Omental fat pad (tissue), 4 donors: Measurements from ENCODE around the genes KRT27, KRT28, KRTAP3-2 and KRTAP9-2.

DNA sequence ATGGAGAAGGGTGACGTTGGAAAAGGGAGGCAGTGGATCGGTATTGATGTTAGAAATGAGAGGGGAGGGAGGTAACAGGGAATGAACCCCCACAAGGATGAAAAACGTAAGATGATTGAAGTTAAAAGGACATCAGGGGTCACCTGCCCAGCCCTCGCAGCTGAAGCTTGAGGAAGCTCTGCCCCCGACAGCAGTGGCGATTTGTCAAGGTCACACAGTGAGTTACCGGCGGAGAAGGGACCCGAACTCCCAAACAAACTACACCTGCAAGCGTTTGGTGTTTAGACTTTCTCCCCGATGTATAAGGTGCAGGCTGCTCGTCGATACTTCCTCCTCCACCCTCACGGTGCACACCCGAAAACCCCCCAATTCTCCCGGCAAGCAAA lies 529 bp upstream of the THRA start:
- PRO-cap, result no peak
- RAMPAGE, long total RNA, 4 experiments, result no peak in any of the 4 experiments

GRCh38 chr17:40087973-40089001 lies 12.1 kb downstream of the NR1D1 start:
- PRO-cap, result no peak
- RAMPAGE, long total RNA, 4 experiments, result no peak in any of the 4 experiments

DNA sequence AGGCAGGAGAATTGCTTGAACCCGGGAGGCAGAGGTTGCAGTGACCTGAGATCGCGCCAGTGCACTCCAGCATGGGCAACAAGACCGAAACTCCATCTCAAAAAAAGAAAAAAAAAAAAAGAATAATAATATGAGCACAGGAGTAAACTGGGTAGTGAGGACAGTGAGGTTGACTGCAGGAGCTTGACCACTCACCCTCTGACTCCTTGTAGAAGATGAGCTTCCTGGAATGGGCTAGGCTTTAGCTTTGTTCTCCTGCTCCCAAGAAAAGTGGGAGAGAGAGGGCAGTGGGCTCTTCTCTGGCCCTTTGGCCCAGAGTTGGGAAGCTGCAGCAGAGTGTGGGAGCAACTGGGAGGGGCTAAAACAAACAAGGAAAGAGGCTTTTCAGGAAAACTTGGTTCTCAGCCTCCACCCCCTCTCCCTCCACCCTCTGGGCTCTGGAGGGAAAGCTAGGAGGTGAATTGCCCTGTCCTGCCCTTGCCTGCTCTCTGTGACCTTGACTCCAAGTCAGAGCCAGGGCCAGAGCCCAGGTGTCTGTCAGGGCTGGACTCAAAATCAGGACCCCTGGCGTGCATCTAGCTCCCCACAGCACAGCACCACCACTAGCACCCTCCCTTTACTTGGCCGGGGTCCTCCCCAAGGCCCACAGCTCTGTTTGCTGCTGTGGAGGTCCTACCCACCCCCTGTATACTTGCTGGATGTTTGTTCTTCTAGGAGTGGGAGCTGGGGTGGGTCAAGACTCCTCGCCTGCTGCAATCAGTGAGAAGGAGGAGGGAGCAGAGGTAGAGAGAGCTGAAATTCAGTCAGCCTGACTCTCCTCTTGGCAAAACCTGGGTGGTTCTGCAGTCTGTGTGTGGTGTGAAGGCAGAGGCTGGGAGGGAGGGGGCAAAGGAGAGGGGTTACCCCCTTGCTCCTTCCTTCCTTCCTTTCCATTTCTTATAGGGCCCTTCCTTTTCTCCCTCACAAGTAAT lies 2.7 kb upstream of the NR1D1 start:
- PRO-cap, result no peak
- RAMPAGE, long total RNA, 4 experiments, result no peak in any of the 4 experiments

- PRO-cap, result no peak
- RAMPAGE, long total RNA, 4 experiments, result no peak in any of the 4 experiments
Measured at GRCh38 chr17:40190994-40191952, 14.0 kb downstream of the RAPGEFL1 start.

GRCh38 chr17:40283953-40284831 lies 3.5 kb upstream of the CDC6 start:
- PRO-cap, result no peak
- RAMPAGE, long total RNA, 4 experiments, result no peak in any of the 4 experiments

GRCh38 chr17:40307520-40308724 lies 1.1 kb upstream of the RARA start:
- PRO-cap, result no peak
- RAMPAGE, long total RNA, 4 experiments, result no peak in any of the 4 experiments

DNA sequence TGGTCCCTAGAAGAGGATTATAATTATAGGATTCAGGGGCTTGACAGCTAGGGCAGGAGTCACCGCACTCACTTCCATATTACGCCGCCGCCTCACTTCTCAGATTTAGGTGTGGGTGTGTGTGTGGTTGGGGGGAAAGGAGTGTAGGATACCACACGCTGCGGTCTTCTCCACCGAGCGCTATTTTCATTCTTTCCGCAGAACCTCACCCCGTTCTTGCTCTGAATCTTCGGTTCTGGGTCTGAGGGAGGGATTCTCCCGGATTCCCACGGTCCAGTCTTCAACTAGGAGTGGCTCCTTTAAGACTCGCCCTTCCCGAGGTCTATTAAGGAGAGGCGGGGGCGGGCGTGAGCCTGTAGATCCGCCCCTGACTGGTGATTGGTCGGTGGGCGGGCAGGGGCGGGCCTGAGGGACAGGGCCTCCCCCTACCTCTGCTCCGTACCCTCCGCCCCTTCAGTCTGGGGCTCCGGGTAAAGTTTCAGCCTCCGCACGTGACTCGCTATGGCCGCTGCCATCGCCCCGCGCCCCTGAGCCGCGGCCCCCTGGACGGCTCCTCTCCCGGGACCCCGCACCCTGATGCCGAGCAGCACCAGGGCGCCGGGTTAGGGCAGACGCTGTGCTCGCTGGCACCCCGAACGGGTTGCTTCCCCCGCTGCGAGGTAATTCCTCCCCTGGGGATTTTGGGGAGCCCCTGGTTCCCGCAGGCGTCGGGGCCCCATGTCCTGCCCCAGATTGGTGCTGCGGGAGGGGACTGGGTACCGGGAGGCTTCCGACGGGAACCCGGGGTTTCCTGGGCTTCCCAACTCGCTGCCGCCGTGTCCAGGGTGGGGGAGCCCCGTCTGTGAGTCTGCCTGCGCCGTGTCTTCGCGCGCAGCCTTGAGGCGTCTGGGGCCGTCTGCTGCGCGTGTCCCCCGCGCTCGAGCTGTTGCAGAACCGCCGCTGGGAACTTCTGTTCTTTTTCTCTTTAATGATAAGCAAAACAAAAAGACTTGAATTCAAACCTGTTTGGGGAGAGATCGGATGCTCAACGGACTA lies 9.1 kb downstream of the RARA start:
- PRO-cap, result unidirectional peak, plus-strand start at position 456 of the sequence
- RAMPAGE, long total RNA, 4 experiments, result start-site peak on the plus strand in 2 of 4 experiments, centred at positions 471 to 487 of the sequence, 71 to 141 reads per replicate

DNA sequence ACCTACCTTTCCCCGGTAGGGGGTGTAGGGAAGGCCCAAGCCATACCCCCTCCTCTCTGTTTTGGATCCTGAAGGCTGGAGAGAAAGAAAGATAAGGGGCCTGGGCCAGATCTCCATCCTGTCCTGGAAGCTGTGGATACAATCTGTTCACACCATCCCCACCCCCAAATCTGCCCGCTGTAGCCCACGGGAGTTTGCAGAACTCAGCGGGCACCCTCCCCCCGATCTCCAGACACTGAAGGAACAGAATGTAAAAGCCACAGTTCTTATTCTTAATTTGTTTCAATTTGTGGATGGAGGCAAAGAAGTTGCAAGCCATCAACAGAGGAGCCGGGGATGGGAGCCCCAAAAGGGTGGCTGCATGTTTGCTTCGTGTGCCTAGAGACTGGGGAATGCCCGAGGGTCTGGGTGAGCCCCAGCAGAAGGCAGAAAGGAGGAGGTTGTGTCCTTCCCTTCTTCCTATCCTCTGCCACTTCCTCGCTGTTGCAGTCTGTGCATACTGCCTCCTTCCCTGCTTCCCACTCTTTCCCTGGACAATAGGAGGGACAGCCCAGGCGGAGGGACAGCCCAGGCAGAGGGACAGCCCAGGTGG lies 27.1 kb downstream of the GJD3 start:
- PRO-cap, result no peak
- RAMPAGE, long total RNA, 4 experiments, result no peak in any of the 4 experiments

- PRO-cap, result no peak
- RAMPAGE, long total RNA, 4 experiments, result no peak in any of the 4 experiments
Measured at GRCh38 chr17:40362377-40363138, 2.0 kb downstream of the GJD3 start.

- PRO-cap, result no peak
- RAMPAGE, long total RNA, 4 experiments, result no peak in any of the 4 experiments
Measured at GRCh38 chr17:40540961-40542104, 23.9 kb downstream of the CCR7 start.

DNA sequence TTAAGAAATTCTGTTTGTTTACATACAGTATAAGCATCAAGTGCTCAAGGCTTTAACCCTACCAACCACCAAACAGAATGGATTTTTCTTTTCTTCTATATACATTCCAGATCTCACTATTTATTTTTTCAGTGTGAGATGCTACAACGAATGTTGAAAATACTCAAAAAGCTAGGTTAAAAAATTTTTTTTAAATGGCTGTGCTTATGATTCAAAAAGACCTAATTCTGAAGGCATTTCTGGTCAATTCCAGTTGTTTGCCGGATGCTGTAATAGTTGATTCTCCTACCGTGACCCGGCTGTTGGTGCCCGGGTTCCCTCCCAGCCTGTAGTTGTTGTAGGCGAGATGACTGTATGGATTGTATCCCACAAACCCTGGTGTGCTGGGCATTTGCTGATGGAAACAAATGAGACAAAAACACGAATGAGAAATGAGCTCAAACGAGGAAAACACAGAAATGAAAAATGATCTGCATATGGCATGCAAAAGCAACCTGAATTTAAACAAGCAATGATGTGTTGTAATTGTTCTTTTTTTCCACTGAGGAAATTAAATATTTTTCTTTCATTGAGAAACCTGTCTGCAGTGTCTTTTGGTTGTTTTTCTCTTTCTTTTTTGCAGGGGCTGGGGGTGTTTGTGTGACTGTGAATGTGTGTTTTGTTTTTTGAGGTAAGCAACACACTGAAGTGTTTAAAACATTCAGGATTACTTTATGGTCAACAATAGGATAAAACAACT lies 5.3 kb downstream of the SMARCE1 start:
- PRO-cap, result no peak
- RAMPAGE, long total RNA, 4 experiments, result no peak in any of the 4 experiments

- PRO-cap, result no peak
- RAMPAGE, long total RNA, 4 experiments, result no peak in any of the 4 experiments
Measured at GRCh38 chr17:40782002-40782351, 373 bp downstream of the KRT27 start.

GRCh38 chr17:40782352-40782642 lies at the start of gene KRT27:
KRT27 (minus strand) TSS chr17:40782550.
- PRO-cap, result no peak
- RAMPAGE, long total RNA, 4 experiments, result no peak in any of the 4 experiments

DNA sequence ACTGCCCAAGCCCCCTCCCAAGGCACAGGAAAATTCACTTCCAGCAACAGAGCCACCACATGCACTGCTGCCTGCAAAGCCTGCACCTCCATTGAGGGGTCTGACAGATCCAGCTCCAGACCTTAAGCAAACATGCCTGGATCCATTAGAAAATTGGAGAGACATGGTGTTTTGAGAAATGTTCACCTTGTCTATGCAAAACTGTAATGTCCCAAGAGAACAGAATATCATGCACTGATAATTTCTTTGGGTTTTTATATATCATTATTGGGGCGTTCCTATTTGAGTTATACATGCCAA lies at the start of gene KRT28:
KRT28 (minus strand) TSS at position 231 of the 300 bp plus-strand sequence.
- PRO-cap, result no peak
- RAMPAGE, long total RNA, 4 experiments, result no peak in any of the 4 experiments

GRCh38 chr17:40999800-41000077 lies at the start of gene KRTAP3-2:
KRTAP3-2 (minus strand) TSS chr17:40999906.
- PRO-cap, result no peak
- RAMPAGE, long total RNA, 4 experiments, result no peak in any of the 4 experiments

DNA sequence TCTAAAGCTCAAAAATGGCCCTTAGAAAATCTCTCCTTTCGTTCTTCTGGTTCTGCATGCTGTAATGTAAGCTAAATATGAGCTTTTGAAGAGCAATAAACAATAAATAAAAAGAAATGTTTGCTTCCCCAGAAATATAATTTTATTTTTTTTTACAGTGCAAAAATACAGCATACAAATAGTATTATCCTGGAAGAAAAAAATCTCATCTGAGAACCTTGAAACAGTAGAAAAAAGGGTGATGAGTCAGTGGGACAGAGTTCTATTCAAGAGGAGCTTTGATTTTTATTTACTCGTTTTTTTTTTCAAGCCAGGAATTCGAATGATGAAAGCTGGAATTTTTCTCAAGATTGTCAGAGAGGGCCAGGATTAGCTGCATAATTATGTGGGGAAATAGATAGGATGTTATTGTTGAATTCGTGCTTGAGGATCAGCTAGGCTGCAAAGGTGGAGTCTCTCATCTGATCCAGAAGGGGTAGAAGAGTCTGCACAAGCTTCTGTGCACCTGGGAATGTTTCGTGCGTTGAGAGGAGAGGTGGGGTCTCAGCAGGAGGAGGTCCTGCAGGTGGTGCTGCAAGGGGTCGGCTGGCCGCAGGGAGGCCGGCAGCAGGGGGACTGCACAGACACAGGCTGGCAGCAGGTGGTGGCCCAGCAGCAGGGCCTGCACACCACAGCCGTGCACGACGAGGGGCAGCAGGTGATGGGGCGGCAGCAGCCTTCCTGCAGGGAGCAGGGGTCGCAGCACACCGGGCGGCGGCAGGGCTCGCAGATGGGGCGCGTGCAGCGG lies 600 bp downstream of the KRTAP2-3 start:
- PRO-cap, result no peak
- RAMPAGE, long total RNA, 4 experiments, result no peak in any of the 4 experiments

DNA sequence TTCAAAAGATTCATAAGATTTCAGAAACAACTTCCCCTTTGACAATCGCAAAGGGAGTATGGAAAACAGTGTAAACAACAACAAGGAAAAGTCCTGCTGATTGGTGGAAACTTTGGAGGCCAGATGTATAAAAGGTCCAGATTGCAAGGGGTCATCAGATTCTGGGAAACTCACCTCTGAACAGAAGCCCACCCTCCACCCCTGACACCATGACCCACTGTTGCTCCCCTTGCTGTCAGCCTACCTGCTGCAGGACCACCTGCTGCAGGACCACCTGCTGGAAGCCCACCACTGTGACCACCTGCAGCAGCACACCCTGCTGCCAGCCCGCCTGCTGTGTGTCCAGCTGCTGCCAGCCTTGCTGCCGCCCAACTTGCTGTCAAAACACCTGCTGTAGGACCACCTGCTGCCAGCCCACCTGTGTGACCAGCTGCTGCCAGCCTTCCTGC lies at the start of gene KRTAP9-2:
KRTAP9-2 (plus strand) TSS at position 203 of the 449 bp plus-strand sequence.
- PRO-cap, result no peak
- RAMPAGE, long total RNA, 4 experiments, result no peak in any of the 4 experiments

- PRO-cap, result no peak
- RAMPAGE, long total RNA, 4 experiments, result no peak in any of the 4 experiments
Measured at GRCh38 chr17:41519014-41520419, 827 bp upstream of the KRT15 start.

GRCh38 chr17:41579433-41579907 lies 7.2 kb downstream of the KRT14 start:
- PRO-cap, result no peak
- RAMPAGE, long total RNA, 4 experiments, result no peak in any of the 4 experiments

GRCh38 chr17:41739433-41740317 lies 5.2 kb upstream of the HAP1 start:
- PRO-cap, result no peak
- RAMPAGE, long total RNA, 4 experiments, result no peak in any of the 4 experiments